ENCODE measurements around a stretch of chr10.

DNA sequence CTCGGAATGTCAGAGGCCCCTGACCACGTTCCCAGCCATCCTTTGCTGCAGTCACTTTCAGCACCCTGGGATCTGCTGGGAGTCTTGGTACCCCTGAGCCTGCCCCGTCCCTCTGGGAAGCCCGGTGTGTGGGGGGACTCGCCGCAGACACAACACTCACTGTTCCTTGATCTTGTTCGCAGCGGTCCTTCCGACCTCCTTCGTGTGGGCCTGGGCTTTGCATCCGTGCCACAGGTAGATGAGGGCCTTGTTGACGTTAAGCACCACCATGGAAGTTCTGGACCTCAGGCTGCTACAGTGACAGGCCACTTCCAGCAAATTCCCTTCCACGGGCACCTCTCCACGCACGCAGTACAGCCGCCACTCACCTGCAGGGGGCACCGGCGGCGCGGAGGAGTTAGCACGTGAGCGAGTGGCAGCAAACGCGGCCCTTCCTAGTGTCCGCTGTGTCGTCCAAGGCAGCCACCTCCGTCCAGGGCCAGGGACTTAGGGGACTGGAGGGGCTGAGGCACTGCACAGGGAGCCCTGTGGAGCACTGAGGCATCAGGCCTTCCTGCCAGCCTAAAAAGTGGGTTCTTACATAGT is 164.6 kb downstream of the SVIL start:
- CAGE, long polyA plus RNA = no peak
- RRBS = no CpG with 5 or more reads among the region's 27 CpGs

- CAGE, long polyA plus RNA = no peak
- RRBS = no CpG with 5 or more reads among the region's 14 CpGs
Measured at GRCh38 chr10:29470872-29471605, 163.7 kb downstream of the SVIL start.

GRCh38 chr10:29481545-29481909 is 153.2 kb downstream of the SVIL start:
- CAGE, long polyA plus RNA = no peak
- RRBS = no CpG with 5 or more reads among the region's 12 CpGs

DNA sequence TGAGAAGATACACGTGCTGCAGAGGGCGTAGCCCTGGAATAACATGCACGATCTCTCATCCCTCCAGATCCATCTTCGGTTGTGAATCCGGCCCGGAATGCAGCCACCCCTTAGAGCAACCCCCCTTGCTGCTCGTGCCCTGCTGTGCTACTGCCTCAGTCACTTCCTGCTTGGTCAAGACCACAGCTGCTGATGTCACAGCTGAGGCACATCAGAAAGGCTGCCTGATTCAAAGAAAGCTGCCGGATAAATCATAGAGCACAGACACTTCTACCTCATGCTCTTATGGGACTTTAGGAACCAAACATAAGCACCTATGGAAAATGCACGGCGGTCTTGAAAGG is 152.0 kb downstream of the SVIL start:
- CAGE, long polyA plus RNA = no peak
- RRBS = no CpG with 5 or more reads among the region's 10 CpGs

GRCh38 chr10:29618494-29618981 is 16.2 kb downstream of the SVIL start:
- CAGE, long polyA plus RNA = no peak
- RRBS = no CpG with 5 or more reads among the region's 8 CpGs

- CAGE, long polyA plus RNA = no peak
- RRBS = no CpG with 5 or more reads among the region's 9 CpGs
Measured at GRCh38 chr10:29688015-29688507, 53.3 kb upstream of the SVIL start.

DNA sequence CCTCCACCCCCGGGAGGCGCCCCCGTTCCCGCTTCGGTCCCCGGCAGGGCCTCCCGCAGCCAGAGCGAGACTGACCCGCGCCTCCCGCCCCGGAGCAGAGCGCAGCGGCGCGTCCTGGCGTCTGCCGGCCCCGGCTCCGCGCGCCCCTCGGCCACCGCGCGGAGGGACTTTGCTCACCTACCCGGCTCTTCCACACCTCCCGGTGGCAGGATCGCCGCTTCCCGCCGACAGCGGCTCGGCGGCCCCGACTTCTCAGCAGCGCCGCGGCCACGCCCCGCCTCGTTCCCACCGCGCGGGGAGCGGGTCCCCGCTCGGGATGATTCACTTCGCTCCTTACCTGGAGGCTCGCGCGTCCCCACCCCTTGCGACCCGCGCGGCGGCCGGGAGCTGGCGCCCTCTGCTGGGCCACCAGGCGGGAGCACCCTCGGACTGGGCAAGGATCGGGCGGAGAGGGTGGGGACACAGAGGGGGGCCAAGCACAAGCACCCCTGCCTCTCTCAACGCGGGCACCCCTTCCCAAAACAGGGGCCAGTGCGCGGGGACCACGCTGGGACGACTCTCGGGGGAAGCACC is 100.9 kb upstream of the SVIL start:
- CAGE, long polyA plus RNA = no peak
- RRBS = 1% methylated on average over 21 of the region's 70 CpGs

DNA sequence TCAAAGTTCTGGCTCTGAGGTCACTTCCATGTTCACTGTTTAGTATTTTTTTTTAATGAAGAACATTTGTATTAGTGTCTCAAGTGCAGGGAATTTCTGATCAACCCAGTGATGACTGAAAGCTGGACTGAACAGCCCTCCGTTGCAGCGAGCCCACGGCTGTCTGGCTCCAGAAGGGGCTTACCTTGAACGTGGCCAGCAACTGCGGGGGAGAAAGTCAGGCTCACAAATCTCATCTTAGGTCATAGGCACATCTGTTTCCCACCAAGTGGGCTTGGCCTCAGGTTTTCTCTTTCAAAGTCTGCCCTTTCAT is 178.2 kb downstream of the JCAD start:
- CAGE, long polyA plus RNA = no peak
- RRBS = no CpG with 5 or more reads among the region's 5 CpGs

DNA sequence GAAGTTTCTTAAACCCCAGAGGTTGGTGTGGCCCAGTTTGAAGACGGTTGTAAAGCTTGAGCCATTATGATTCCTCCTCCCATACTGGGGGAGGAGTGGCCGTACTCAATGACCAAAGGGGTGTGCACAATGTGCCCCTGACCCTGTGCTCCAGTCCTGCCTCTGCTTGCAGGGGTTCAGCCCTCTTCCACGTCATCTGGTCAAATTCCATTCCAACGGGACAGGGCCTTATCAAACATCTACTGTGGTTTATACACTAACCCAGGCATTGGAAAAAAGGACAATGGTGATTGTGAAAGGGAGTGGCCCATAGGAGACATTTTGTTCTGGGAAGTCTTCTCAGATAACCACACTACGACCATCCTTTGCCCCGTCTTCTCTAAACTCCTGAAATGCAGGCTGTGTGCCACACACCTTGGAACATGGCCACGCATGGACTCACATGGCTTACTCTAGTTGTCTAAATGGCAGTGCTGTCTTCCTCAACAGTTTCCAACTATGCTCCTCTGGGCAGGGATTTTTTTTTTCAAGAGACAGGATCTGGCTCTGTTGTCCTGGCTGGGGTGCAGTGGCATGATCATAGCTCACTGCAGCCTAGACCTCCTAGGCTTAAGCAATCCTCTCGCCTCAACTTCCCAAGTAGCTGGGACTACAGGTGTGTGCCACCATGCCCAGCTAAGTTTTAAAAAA is 102.9 kb downstream of the JCAD start:
- CAGE, long polyA plus RNA = no peak
- RRBS = no CpG with 5 or more reads among the region's 8 CpGs

- CAGE, long polyA plus RNA = no peak
- RRBS = no CpG with 5 or more reads among the region's 29 CpGs
Measured at GRCh38 chr10:29959485-29960606, 99.5 kb downstream of the JCAD start.

- CAGE, long polyA plus RNA = no peak
- RRBS = 100% methylated on average over 2 of the region's 14 CpGs
Measured at GRCh38 chr10:30026056-30026731, 33.2 kb downstream of the JCAD start.

DNA sequence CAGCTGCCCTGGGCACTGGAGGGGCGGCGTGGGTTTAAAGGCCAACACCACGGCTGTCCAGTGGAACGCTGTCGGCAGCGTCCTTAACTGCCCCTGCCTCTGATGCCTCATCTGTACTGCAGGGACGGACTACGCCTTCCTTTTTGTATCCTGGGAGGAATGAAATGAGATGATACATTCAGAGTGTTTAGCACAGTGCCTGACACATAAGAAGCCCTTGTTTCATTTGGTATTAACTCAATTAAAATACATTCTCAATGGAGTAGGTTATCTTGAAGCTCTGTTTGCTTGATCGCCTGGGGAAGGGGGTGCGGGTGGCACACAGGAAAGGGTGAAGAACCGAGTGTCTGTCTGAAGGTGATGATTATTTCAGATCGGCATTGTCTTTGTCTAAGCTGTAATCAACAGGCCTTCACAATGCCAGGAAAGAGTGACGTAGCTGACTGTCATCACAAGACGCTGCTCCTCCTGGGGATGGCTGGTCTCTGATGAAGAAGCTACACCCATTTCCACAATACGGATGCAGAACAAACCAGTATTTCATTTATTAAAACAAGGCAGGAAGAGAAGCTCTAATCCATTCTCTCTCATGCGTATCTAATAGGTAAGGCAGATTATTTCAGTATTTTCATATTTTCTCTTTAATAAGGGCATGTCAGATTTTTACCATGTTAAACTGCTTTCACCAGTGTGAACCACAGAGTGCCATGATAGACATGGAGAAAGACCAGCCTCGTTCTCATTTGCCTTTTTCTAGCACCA is 19.4 kb downstream of the JCAD start:
- CAGE, long polyA plus RNA = no peak
- RRBS = no CpG with 5 or more reads among the region's 17 CpGs

- CAGE, long polyA plus RNA = no peak
- RRBS = no CpG with 5 or more reads among the region's 11 CpGs
Measured at GRCh38 chr10:30182071-30182561, 122.7 kb upstream of the JCAD start.

DNA sequence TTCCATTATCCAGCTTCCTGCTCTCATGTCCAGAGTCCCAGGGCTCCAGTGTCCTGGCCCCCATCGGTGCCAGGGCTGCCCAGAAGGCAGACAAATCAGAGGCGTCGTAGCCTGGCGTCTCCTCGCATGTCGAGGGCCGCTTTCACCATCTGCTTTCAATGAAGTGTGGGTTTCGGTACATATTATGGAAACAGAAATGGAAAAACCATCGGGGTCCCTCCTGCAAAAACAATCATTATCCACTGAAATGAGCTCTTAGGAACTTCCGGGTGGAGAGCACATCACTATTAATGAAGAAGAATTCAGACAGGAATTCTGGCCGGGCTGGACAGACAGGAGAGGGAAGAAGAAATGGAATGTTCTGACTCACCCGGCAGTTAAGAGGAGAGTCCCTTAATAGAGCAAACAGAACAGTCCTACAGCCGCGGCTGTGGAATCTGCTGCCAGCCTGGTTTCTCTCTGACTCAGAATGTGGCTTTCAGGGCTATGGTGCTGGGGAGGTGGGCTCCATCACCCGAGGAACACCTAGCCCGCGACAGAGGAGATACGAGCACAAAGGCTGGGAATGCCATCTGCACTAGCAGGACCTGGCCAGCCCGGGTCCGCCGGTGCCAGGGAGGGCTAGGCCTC is 123.3 kb upstream of the JCAD start:
- CAGE, long polyA plus RNA = no peak
- RRBS = no CpG with 5 or more reads among the region's 21 CpGs

DNA sequence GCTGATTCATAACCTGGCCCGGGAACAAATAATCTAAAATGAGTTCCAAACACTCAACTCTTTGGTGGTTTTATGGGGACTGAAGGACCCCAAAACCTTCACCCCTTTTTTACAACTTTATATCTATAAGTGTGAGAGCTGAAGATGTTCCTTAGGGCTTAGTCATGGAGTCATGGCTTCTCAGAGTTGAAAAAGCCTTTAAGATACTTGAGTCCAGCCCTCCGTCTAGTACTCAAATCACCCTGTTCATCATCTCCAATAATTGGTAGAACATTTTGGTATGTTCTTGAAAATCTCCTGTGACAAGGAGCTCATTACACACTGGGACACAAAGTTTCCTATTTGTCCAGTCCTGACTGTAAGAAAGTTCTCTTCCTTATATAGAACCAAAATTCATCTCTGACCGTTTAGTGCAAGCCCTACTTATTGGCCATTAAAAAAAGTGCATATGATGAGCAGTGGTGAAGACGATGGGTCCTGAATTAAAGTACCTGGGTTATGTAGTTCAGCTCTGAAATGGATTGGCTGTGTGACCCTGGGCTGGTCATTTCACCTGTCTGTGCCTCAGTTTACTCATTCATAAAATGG is 8.8 kb downstream of the MAP3K8 start:
- CAGE, long polyA plus RNA = no peak
- RRBS = no CpG with 5 or more reads among the region's 4 CpGs

- CAGE, long polyA plus RNA = no peak
- RRBS = no CpG with 5 or more reads among the region's 8 CpGs
Measured at GRCh38 chr10:30447491-30448108, 13.6 kb downstream of the MAP3K8 start.

DNA sequence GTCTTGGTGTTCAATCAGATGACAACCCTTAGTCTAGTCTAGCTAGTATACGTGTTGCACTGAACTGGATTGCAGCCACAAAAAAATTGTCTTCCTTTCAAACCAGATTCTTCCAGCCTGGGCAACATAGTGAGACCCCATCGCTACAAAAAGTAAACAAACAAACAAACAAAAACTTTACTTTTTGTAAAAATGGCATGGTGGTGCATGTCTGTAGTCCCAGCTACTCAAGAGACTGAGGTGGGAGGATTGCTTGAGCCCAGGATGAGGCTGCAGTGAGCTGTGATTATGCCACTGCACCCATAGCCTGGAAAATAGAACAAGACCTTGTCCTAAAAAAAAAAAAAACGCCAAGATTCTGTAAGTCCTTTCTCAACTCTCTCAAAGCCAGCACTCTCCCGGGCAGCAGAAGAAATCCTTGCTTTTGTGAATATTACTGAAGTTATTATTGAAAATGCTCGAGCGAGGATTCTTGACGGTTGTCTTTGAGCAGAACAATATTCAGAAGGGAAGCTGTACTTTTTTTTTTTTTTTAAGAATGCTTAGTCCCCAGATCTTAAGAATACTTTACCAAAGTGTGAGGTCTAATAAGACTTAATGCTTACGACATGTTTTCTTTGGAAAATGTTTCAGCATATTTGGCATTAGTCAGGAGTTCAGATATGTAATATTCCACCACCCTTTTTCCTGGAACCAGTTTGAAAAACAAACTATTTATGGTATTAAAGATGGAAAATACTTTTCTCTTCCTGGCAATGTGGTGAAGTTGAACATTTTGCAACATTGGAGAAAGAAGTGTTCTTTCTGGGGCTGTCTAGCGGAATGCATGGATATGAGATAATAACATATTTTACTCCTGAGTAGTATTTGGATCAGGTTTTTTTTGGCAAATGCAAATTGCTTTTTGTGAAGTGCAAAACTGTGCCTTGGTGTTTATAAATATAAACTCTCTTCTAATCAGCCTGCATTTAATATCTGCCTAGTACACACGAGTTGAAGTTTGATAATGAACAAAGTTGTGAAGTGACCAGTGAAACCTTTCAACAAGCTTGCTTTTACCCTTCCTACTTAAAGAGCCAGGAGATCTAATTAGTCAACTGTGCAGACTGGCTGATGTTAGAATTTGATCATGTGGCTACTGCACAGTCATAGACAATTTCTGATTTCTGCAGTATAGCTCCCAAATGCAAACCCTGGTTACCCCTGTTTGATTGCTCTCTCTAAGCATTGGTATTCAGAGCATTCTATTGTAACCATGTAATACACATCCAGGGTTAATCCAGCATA is 20.7 kb downstream of the MAP3K8 start:
- CAGE, long polyA plus RNA = no peak
- RRBS = no CpG with 5 or more reads among the region's 10 CpGs

DNA sequence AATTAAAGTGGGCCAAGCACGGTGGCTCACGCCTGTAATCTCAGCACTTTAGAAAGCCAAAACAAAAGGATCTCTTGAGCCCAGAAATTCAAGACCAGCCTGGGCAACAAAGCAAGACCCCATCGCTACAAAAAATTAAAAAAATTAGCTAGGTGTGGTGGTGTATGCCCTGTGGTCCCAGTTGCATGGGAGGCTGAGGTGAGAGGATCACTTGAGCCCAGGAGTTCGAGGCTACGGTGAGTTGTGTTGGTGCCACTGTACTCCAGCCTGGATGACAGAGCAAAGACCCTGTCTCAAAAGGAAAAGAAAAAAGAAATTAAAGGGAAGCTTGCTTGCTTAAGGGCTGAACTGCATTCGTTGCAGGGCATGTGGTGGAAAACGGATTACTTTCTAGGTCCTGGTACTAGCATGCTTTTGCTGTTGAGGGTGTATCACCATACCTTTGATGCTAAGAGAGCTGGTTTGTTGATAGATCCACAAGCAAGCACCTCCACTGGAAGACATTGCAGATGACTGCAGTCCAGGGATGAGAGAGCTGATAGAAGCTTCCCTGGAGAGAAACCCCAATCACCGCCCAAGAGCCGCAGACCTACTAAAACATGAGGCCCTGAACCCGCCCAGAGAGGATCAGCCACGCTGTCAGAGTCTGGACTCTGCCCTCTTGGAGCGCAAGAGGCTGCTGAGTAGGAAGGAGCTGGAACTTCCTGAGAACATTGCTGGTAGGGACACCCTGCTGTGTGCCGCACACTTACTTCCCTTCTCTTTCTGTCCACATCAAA is 25.0 kb downstream of the MAP3K8 start:
- CAGE, long polyA plus RNA = no peak
- RRBS = no CpG with 5 or more reads among the region's 13 CpGs

DNA sequence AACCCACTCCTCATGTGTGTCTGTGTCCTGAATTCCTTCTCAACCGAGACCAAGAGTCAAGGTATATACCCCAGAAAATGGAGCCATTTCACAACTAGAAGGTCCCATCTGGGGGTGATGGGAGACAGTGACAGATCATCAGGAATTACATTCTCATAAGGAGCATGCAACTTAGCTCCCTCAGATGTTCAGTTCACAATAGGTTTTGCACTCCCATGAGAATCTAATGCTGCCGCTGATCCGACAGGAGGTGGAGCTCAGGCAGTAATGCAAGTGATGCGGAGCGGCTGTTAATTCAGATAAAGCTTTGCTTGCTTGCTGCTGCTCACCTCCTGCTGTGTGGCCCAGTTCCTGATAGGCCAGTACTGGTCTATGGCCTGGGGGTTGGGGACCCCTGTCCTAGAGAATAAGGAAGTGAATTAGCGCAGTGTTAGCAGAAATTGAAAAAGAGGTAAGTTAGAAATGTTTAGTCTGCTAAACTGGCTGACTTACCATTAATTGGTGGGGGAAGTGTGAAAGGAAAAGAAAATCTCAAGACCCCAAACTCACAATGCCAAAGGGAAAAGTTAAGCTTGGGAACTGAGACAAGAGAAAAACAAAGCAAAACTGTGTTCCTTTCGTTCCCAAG is 76.5 kb downstream of the LYZL2 start:
- CAGE, long polyA plus RNA = no peak
- RRBS = no CpG with 5 or more reads among the region's 7 CpGs

DNA sequence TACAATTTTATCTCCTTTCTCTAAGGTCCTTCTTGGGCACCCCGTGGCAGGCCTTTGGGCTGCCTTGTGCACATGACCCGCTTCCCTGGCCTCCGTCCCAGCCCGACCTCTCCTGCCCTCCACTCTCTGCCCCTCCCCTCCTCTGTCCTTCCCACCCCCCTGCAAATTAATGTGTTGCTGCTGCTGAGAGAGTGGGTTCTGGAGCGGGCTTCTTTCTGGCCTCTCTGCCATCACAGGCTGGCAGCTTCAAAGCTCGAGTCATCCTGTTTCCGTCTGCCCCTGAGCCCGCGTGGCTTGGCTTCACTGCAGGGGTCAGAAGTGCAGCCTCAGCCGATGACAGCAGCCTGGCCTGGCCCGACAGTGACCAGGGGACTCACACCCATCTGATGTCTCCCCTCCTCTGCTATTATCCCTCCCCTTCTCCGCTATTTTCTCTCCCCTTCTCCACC is 24.2 kb downstream of the LYZL2 start:
- CAGE, long polyA plus RNA = no peak
- RRBS = no CpG with 5 or more reads among the region's 12 CpGs